Myometrial cell (primary cell): ENCODE measurements around a stretch of chr1.

DNA sequence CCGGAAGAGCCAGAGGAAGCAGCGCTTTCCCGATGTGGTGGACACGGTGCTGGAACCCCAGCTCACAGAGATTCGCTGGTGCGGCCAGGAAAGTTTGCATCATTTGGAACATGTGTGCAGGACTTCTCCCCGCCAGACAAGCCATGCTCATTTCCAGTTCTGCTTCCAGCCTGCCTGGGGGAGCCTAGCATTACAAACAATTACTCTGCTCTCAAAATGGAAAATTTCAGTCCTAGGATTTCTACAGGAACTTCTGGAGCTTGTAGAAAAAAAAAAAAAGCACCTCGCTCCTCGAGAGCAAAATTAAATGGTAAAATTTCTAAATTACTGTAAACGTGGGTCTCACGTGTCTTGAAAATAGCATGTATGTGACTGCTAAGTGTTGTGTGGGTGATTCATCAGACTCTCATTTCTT lies 62.0 kb upstream of the PTGFRN start:
- RAMPAGE, long total RNA, result no peak

- RAMPAGE, long total RNA, result no peak
Observed at GRCh38 chr1:116853581-116854147, 56.1 kb upstream of the PTGFRN start.

- RAMPAGE, long total RNA, result no peak
Observed at GRCh38 chr1:116960999-116961370, 40.6 kb upstream of the CD101 start.

DNA sequence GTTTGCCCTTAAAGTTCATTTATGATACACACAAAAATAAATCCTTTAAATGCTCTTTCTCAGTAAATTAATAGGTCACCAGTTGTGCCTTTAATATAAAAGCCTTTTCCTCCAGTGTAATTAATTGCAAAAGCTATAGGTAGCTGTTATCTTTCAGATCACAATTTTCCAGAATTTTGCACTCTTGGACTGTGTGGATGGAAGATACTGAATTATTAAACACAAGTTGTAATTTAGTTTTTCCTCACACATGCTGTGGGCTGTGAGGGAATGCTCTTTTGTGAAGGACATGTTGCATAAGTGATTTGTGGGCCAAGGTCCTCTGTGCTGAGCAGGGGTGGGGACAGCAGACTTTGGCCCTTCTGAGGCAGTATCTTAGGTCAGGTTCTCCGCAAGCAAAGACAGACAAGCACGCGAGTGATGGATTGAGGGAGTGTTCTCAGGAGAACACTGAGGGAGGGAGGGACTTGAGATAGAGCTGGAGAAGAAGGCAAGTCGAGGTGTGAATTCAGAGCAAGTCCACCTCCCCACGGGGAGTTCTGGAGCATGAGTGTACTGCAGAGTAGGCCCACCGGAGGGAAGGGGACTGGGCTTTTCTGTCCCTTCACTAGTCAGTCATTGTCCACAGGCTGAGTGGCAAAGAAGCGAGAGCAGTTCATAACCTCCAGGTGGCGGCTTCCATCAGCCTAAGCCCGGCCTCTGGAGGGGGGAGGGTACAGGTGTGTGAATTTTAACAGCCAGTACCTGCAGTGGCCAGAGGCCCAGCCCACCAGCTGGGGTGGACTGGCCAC lies 19.2 kb upstream of the CD101 start:
- RAMPAGE, long total RNA, result no peak

- RAMPAGE, long total RNA, result no peak
Observed at GRCh38 chr1:116986247-116986703, 15.3 kb upstream of the CD101 start.

- RAMPAGE, long total RNA, result no peak
Observed at GRCh38 chr1:117059147-117060222, 641 bp upstream of the TTF2 start.

DNA sequence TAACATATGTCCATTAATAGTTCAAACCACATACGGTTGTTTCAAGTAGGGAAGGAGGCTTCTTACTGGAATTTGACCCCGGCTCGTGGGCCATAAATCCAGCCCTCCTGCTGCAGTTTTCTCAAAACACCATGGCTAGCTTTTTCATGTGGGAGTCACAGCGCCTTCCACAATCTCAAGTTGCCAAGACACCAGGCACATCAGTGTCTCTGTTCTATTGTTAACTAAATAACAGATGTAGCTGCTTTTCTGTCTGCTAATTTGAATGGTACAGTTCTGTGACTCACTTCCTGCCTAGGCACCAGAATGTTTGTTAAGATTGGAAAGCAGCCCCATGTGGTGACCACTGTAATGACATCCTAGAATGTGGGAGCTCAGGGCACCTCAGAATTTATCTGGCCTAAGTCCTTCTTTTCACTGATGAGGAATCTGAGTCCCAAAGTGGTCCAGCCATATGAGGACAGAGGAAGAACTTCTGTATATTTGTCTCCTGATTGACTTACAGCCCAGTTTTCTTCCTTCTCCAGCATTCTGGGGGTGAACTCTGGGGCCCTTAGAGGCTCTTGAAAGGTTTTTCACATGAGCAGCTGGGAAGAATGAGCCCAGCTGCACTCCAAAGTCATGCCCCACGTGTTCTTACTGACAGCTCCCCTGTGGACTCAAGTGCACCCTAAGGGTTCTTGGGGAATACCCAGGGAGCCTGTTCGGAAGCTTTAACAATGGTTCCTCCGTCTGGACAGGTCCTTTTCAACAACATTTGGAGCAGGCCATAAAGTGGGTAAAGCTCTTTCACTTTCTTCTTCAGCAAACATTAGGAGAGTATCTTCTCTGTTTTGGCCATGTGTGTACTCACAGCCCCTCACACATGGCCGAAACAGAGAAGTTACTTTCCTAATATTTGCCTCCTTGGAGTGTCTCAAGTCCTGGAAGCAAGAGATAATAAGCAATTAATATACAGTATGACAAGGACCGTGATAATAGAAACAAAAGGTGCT lies 27.4 kb downstream of the TRIM45 start:
- RAMPAGE, long total RNA, result no peak

DNA sequence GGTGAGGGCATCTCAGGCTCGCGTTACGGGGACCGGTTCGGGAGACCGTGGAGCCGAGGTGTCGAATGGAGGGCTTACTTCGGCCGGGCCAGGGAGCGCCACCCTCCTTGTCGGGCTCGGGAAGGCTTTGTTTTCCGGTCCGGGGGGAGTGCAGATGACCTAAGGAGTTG lies 721 bp upstream of the TRIM45 start:
- RAMPAGE, long total RNA, result no peak

DNA sequence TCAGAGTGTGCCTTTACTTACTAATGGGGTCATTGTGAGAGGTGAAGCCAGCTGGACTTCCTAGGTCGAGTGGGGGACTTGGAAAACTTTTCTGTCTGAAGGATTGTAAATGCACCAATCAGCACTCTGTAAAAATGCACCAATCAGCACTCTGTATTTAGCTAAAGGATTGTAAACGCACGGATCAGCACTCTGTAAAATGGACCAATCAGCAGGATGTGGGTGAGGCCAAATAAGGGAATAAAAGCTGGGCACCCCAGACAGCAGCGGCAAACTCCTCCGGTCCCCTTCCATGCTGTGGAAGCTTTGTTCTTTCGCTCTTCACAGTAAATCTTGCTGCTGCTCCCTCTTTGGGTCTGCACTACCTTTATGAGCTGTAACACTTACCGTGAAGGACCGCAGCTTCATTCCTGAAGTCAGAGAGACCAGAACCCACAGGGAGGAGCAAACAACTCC lies 38.0 kb downstream of the VTCN1 start:
- RAMPAGE, long total RNA, result no peak

- RAMPAGE, long total RNA, result no peak
Observed at GRCh38 chr1:117367672-117367875, 325 bp downstream of the MAN1A2 start.

DNA sequence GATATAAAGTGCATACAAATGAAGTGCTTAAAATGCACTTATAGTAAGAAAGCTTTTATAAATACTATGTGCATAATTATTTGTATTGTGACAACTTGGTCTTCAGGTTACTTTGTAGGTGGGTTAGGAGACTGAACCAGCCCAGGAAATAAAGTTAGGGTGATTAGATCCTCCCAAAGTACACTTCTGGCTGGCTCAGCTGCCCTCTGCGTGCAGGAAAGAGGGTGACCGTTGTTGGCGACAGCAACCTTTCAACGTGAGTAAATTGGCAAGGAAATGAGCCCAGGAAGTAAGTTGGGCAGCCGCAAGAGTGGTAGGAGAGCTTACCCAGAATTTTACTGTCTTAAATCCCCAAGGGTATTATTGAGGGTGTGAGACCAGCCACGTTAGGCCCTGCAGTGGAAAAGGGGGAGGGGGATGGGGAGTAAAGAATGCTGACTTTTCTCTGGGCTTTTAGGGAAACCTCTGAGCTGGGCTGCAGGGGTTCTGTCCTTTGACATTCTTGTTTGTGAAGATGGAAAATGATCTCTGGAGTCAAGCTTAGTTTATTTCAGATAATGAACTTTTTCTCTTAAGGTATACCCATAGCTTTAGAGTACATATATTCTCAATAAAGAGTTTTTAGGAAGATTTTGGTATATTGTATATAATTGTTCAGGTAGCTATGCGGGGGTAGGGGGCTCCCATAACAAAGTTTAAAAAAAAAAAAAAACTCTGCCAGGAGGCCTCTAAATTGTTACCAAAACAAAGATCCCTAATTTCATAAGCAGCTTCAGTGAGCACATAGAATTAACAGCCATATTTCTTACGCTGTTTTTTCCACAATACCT lies 1.8 kb downstream of the TENT5C start:
- RAMPAGE, long total RNA, result no peak

DNA sequence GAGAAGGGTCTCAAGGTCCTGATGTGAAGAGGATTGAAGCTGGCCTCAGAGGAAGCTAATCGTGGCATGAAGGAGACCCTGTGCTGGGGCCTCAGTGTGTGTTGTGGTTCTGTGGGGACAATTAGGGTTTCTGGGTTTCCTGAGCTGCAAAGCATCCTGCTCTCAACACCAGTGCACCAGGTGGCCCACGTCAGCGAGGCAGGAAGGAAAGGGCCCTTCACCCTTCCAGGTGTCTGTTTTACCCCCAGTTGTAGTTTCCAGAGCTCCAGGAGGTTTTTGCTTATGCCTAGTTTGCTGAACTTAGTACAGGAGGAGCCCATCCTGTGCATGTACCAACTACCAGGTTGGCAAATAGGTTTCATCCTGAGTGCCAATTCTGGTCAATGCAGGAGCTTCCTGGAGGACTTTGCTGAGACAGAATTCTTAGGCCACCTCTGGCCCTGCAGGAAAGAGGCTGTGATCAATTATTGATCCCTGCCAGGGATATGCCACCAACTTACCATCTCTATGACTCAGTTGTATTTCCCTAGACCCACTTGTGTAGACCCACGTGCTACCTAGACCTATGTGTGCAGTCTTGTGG lies 53.0 kb downstream of the TENT5C start:
- RAMPAGE, long total RNA, result no peak

- RAMPAGE, long total RNA, result no peak
Observed at GRCh38 chr1:117659620-117660342, 53.9 kb downstream of the TENT5C start.

DNA sequence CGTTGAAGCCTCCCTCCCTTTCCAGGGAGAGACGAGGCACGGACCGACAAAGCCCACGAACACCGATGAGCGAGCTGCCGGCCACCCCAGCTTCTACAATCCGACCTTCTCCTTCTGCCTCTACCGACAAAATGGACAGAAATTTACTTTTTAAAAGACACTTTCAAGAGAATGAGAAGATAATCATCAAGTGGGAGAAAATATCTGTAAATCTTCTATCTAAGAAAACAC lies 150.7 kb downstream of the GDAP2 start:
- RAMPAGE, long total RNA, result no peak

DNA sequence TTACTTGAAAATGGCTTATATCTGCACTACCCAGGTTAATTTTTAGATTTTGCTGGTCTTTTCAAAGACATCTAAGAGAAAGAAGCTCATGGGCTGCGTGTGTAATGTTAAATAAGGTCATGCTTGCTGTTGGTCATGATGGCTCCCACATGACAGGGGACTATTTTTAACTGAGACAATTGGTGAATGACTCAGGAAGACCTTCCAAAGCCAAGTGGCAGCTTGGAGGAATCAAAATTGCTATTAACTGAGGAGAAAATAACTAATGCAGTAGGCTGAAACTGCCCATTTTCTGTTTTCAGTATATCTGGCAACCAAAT lies 117.1 kb upstream of the SPAG17 start:
- RAMPAGE, long total RNA, result no peak

DNA sequence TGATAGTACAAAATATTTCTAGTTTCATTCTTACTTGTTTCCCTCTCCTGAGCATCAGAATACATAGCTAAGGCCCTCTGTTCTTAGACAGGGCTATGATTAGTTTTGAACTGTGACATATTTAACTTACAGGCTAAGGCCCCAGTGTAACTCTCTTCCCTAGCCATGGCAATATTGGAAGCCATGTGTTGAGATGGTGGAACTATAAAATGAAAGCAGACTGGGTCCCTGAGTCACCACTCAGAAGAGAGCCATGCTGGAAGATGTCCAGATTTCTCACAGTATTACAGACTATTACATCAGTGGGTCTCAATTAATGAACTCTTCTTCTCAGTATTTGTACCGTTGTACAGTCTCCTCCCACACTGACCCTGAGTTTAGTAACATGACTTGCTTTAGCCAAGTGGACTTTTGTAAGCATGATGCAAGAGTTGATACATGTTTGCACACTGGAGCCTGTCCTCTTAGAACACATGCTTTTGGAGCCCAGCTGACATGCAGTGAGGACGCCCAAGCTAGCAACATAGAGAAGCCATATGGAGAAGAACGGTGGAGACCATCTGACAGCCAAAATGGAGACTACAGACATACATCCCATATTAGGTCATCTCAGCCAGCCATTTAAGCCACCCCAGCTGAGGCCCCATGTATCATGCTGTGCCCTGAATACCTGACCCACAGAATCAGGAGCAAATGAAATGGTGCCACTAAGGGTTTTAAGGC lies 24.6 kb downstream of the TBX15 start:
- RAMPAGE, long total RNA, result no peak

- RAMPAGE, long total RNA, result no peak
Observed at GRCh38 chr1:119380867-119381387, 12.3 kb downstream of the HAO2 start.

- RAMPAGE, long total RNA, result no peak
Observed at GRCh38 chr1:119538011-119538348, 31.0 kb downstream of the HSD3B1 start.

DNA sequence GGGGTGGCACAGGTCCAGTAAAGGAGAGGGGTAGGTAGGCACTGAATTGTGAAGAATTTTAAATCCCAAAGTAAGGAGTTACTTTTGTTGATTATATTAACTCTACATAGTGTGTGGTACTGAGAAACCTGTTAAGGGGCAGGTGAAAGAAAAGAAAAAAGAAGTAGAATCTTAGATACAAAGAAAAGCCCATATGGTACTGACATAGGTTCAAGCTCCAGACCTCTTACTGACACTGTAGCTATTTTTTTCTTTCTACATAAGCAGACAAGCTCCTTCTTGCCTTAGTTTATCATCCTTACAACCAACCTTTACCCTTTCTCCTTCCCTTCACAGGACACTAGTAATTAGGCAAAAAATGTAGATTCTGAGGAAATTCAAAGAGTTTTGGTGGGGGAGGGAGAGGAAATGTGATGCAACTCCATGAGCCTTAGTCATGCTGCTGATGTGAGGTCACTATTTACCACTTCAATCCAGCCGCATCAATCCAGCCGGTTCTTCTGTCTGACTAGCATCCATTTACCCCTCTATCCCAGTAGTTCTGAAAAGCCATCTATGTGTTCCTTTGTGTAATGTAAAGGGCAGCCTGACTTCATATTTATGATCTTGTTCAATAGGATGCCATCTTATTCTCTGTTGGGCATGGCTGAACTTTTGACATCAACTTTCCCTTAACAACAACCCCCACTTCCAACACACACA lies 2.3 kb downstream of the ZNF697 start:
- RAMPAGE, long total RNA, result no peak

DNA sequence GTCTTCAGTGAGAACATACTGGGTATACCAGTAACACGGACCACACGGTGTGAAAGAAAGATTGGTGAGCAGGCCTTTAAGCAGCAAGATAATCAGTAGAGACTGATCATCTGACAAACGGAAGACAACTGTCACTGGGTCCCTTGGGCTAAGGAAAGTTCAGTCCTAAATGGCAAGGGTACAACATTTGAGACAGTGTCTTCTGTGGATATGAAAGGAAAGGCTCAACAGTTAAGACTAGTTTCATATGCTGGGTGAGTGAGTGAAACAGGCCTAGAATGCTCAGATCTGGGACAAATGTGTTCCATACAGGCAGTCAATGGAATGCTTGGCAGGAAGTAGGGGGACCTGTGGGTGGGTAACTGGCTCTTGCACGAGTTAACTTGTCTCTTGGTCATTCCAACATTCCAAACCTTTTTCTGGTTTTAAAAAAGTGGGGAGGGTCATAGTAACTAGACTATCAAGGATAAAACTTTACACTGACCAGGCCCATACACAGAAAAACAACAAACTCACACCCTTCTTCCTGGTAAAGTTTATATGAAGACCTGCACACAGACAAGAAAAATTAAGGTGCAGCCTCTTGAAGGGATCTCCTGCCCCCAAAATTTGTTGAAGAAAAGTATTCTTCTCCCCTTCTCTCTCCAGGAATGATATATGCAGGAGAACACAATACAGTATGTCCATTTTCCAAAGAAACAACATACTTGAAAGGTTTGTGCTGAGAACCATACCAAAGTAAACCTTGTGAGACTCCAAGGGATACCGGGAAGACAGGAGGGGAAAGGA lies 17.8 kb upstream of the ADAM30 start:
- RAMPAGE, long total RNA, result no peak